Mononuclear cell (primary cell): ENCODE measurements around a stretch of chr22.

GRCh38 chr22:31126377-31127179, 3.8 kb downstream of the INPP5J start:
- RRBS: no CpG with 5 or more reads among the region's 33 CpGs

GRCh38 chr22:31127180-31127726, 4.5 kb downstream of the INPP5J start:
- RRBS: no CpG with 5 or more reads among the region's 17 CpGs

- RRBS: no CpG with 5 or more reads among the region's 5 CpGs
These were observed 8.6 kb downstream of the PLA2G3 start for GRCh38 chr22:31131627-31132150.

DNA sequence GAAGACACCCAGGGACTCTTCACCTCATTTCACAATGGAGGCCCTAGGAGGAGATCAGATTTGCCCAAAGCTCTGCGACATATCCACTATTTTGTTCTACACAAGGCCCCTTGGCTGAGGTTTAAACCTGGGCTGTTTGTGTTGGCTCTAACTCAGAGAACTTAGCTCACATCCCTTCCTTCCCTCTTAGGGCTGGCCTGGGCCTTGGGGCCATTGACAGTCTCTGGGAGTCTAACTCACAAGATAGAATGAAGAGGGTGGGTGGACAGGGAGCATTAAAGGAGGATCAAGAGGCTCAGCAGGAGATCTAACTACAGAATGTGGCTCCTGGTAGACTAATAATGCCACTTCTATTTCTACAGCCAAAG, 8.2 kb upstream of the PLA2G3 start:
- RRBS: no CpG with 5 or more reads among the region's 1 CpG

GRCh38 chr22:31148932-31149325, 8.6 kb upstream of the PLA2G3 start:
- RRBS: no CpG with 5 or more reads among the region's 3 CpGs

DNA sequence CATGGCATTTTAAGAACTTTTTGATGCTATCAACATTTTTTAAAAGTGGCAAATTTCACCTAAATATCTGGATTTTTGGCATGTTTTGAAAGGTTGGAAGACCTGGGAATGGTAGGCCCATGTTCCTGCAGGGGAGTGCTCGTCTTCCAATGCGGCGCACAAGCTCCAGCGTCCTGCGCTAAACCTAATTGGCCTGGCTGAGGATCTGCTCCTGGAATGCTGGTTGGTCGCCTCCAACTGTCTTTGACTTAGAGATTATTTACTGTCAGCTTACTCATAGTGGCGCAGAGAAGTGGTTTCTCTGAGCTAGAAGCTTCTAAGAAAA, 641 bp upstream of the LIMK2 start:
- RRBS: no CpG with 5 or more reads among the region's 7 CpGs

DNA sequence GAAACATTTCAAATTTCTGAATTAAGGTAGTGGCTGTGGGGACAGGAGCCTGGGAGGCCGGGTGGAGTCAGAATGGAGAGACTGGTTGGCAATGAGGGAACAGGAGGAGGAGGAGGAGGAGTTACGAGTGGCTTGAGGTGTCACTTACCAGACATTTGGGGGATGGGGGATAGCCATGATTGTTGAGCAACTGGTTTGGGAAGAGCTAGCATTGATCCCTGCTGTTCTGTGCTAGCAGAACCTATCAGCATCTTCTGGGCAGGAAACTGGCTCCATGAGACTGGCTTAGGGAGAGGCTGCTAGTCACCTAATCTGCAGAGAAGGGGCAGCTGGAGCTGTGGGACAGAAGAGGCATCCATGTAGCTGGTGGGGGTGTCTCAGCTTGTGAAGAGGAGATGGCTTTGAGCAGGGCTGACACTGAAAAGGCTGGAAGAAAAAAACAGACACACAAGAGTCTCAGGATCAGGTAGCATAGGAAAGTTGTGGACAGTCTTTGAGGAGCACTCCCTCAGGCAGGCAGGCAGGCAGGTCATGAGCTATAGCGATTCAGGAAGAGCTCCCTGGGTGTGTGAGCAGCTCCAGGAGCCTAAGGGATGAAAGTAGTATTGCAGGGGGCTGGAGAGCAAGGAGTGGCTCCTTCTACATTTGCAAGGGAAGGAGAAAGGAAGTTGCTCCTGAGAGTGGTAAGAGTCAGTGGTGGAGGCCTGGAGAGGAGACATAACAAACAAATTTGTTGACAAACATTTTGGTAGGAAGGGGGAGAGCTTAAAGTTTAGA, 22.2 kb downstream of the PIK3IP1 start:
- RRBS: no CpG with 5 or more reads among the region's 3 CpGs

- RRBS: 99% methylated on average over 4 of the region's 22 CpGs
These were observed 26.1 kb downstream of the EIF4ENIF1 start for GRCh38 chr22:31463467-31464103.

DNA sequence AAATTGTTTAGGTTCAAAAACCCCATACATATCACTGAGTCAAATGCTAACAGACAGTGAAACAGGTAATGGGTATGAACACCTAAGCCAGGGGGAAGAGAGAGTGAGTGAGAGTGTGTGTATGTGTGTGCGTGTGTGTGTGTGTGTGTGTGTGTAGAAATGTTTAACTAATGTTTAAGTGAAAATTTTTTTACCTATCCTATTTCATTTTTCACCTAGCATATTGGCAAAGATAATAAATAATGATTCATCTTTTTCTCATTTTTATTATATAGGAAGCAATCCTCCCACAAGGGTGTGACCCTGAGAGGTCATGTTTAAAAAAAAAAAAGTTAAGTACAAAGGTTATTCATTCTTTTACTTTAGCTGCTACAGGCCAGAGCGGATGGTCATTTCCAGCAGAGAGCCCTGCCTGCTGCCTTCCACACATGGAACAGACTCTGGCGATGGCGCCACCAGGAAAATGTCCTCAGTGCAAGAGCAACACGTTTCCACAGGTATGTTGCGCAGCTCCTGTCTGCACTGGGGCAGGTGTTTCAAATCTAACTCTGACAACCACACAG, 72.9 kb downstream of the PISD start:
- RRBS: no CpG with 5 or more reads among the region's 6 CpGs

- RRBS: no CpG with 5 or more reads among the region's 16 CpGs
These were observed 40.5 kb downstream of the PISD start for GRCh38 chr22:31621534-31621909.

GRCh38 chr22:32226400-32226735, 21.5 kb upstream of the RFPL2 start:
- RRBS: no CpG with 5 or more reads among the region's 3 CpGs

DNA sequence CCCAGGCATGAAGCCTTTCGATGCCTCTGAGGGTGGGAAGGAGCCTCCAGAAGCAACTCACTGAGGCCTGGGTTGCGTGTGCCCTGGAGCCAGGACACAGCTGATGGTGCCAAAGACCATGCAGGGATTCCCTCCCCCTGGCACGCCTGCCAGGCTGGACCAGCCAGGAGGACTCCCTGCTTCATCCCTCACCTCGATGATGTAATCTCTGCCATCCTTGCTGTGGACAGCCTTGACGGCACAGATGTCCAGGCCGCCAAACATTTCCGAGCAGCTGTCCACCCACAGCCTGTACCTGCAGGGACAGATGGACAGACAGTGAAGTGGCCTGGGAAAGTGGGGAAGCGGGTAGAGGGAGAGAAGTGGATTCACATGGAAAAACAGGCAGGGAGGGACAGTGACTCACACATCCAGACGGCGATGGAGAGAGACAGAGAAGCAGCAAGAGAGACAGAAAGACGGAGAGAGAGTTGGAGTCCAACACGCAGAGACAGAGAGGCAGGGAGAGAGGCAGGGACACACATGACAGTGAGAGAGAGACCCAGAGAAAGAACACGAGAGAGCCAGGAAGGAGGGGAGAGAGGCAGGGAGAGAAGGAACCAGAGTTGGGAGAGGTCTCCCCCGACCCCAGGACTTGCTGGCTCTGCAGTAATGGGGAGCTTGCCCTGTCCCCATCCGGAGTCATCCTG, 59.1 kb downstream of the FBXO7 start:
- RRBS: no CpG with 5 or more reads among the region's 15 CpGs

DNA sequence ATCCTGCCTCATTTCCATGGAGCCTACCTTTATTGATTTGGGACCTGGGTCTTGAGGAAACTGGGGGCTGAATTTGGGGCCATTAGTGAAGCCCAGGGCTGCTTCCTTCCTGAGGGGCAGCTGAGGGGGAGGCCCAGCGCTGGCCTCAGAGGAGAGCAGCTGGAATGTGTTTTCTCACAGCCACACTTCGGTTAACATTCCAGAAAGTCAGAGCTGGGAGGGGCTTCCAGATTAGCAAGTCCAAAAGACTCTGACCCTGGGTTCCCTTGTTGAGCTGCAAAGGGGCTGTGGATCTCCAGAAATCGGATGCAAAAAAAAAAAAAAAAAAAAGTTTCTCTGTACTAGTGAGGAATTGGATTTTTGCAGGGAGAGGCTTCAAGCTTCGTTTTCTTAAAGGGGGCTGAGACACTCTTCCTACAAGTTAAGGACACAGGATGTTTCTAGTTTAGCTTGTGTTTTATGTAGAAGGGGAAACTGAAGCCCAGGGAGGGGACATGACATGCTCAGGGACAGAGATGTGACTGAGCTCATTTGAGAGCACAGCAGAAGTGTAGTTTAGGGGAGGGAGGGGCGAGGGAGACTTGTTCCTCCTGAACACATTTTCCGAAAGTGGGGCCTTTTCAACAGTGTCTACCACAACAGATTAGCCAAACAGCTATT, 147.9 kb downstream of the FBXO7 start:
- RRBS: no CpG with 5 or more reads among the region's 6 CpGs

- RRBS: no CpG with 5 or more reads among the region's 4 CpGs
These were observed 6.6 kb downstream of the TIMP3 start for GRCh38 chr22:32808118-32808564.

GRCh38 chr22:32811559-32811957, 10.1 kb downstream of the TIMP3 start:
- RRBS: no CpG with 5 or more reads among the region's 4 CpGs

DNA sequence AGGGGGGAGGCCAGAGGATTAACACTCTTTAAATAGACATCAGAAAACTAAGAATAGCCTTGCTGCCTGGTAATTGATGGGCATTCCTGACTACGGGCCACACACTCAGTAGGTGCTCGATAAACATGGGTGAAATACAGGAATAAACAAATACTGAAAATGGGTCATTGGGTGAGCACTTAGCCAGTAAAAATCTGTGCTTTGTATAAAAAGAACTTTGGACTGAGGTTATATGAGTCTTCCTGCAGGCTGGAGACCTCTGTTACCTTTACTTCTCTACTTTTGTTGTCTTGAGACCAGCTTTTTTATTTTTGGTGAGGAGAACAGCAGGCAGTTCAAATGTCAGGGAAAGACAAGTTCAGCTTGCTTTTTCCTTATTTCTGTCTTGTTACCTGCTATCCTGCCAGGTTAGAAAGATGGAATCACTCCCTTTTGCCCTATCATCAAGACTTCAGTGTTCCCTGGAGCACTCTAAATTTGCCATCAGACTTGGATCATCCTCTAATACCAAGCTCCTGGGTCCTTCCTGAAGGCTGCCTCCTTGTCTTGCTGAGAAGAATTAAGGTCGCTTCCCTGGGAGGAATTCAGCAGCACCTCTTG, 14.8 kb downstream of the TIMP3 start:
- RRBS: no CpG with 5 or more reads among the region's 3 CpGs

DNA sequence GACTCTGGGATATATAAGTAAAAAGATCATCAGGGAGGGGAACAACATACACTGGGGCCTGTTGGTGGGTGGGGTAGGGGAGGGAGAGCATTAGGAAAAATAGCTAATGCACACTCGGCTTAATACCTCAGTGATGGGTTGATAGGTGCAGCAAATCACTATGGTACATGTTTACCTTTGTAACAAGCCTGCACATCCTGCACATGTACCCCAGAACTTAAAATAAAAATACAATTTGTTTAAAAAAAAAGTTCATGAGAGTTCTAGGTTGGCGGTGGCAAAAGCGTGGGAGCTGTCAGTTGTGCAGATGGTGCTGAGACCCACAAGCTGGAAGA, 40.1 kb downstream of the TIMP3 start:
- RRBS: no CpG with 5 or more reads among the region's 3 CpGs

GRCh38 chr22:32846377-32847179, 45.1 kb downstream of the TIMP3 start:
- RRBS: no CpG with 5 or more reads among the region's 5 CpGs

DNA sequence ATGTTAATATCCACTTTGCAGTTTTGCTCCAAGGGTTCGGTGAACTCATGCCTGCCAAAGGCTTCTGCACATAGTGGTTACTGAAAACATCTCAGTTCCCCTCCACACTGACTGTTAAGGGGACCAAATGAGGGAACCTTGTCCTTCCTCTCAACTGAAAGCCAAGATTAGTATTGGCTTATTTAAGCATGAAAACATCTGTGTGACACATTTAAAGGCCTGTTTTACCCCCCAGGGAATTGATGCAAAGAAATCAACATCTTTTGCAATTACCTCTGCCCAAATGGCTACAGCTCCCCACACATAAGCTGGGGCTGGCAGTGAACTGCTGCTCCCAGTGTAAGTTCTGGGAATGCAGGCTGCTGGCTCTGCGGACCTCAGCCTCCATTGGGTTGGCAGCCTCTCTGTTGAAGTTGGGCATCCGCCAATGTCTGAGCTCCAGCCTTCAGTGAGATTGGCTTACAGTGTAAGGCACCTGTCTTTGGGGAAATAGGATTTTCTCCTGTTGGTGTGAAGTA, 213.3 kb upstream of the SYN3 start:
- RRBS: no CpG with 5 or more reads among the region's 3 CpGs

- RRBS: no CpG with 5 or more reads among the region's 2 CpGs
These were observed 214.0 kb upstream of the SYN3 start for GRCh38 chr22:33272052-33272611.